Myometrial cell (primary cell): ENCODE measurements around a stretch of chr9.

DNA sequence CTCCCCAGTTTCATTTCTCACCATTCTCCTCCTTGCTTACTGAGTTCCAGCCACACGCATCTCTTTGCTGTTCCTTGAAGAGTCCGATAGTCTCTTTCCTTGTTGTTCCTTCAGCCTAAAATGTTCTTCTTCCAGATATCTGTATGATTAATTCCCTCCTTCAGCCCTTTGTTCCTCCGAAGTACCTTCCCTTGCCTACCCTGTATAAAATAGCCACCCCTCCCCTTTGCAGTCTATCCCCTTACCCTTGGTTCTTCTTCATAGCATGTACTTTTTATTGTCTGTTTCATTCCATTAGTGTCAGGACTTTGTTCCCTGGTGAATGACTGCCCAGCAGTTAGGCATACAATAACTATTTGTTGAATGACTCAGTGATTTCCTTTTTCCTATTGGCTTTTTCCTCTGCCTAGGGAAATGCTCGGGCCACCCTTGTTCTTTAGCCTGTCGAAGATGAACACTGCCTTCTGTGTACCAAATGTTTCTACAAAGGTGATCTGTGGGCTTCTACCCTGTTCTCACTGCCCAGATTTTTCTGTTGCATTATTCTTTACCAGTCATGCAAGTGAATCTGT is 30.3 kb downstream of the KDM4C start:
- RAMPAGE, long total RNA: no peak

DNA sequence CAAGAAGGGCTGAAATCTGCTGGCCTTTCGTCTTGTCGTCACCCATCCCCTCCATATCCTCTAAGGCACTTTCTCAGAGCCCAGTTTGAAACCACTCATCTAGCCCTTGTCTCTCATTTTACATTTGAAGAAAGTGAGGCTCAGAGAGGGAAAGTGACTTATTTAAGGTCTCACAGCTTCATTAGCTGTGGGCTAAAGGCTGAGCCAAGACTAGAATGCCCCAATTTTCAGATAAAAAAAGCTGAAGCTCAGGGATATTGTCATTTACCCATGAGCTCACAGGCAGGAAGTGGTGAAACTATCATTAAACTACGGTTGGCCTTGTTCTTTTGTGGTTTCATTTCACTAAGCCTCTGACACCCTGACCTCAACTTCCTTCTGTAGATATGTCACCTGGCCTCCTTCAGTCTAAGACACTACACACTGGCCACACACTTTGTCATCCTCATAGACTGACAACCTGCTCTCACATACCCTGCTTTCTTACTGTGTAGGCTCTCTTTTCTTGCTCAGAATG is 176.7 kb upstream of the DMAC1 start:
- RAMPAGE, long total RNA: no peak

- RAMPAGE, long total RNA: no peak
Observed at GRCh38 chr9:8857353-8858466, 1058.1 kb upstream of the DMAC1 start.

DNA sequence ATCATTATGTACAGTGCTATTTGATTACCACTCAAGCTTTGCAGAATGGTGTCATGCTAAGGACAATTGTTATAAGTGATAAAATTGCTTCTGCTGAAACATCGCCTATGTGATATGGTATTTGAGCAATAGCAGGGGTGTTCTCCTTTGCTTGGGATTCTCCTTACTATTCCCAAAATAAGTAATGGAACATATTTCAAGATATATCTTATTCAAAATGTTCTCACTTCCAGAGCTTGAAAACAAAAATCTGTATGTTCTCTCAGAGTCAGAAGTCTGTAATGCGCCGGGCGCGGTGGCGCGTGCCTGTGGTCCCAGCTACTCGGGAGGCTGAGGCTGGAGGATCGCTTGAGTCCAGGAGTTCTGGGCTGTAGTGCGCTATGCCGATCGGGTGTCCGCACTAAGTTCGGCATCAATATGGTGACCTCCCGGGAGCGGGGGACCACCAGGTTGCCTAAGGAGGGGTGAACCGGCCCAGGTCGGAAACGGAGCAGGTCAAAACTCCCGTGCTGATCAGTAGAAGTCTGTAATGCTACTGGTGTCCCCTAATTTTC is 1171.0 kb downstream of the PTPRD start:
- RAMPAGE, long total RNA: no peak

- RAMPAGE, long total RNA: no peak
Observed at GRCh38 chr9:10911372-10911779, 298.6 kb upstream of the PTPRD start.

DNA sequence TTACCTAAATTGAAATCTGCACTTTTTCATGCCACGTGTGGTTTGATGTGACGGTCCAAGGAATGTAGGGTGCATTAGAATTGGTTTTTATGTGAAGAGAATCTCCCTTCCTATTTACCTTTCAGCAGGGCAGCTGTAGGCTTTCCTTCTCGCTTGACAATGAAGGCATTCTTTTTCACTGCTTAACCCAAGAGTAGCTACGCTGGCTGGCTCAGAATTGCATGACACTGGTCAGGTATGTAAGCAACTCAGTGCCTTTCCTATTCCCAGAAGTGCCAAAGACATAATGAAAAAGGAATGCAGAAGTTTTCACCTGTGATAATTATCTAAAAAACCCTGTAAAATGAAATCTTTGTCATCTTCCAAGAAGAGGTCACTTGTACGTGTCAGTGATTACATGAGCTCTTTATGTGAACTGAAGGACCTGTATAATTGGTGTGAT is 212.5 kb upstream of the MPDZ start:
- RAMPAGE, long total RNA: no peak

DNA sequence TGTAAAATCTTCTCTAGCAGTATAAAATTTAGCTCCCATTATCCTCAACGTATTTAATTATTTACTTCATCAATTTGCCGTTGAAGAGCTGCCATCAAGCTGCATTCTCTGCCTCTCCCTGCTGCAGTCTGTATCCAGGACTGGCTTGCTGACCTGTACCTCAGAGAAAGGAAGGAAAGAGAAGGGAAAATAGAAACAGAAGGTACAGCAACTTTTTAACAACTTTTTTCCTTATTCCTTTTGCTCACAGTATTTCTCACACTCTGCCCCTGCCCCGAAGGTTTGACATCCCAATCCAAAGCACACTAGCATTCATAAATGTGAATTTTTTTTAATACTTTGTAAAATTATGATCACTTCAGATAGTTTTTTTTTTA is 248.1 kb upstream of the MPDZ start:
- RAMPAGE, long total RNA: no peak

GRCh38 chr9:13568459-13569401 is 289.2 kb upstream of the MPDZ start:
- RAMPAGE, long total RNA: no peak

- RAMPAGE, long total RNA: no peak
Observed at GRCh38 chr9:14218014-14218735, 95.8 kb downstream of the NFIB start.

- RAMPAGE, long total RNA: no peak
Observed at GRCh38 chr9:14221526-14222061, 92.3 kb downstream of the NFIB start.

DNA sequence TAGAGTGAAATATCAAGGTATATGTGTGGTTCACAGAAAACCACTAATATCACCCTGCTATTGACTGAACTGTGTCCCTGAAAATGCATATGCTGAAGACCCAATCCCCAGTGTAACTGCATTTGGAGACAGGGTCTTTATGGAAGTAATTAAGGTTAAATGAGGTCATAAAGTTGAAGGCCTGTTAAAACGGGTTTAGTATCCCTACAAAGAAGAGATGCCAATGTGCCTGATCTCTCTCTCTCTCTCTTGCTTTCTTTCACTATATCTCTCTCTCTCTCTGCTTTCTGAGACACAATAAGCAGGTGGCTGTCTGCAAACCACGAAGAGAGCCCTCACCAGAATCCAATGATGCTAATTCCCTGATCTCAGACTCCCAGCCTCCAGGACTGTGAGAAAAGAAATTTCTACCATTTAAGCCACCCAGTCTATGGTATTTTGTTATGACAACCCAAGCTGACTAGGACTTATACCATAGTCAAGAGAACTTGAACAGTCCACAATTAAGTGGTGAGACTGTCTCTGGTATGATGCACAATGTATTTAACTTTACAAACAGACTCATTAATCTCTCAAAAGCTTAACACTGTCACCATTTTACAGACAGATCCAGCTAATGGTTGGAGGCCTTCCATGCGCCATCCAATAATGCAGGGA is 67.1 kb downstream of the NFIB start:
- RAMPAGE, long total RNA: no peak

GRCh38 chr9:14279474-14280285 is 34.3 kb downstream of the NFIB start:
- RAMPAGE, long total RNA: no peak

GRCh38 chr9:14298511-14298982 is 15.4 kb downstream of the NFIB start:
- RAMPAGE, long total RNA: no peak

GRCh38 chr9:14320766-14321502 is 7.0 kb upstream of the NFIB start:
- RAMPAGE, long total RNA: no peak

DNA sequence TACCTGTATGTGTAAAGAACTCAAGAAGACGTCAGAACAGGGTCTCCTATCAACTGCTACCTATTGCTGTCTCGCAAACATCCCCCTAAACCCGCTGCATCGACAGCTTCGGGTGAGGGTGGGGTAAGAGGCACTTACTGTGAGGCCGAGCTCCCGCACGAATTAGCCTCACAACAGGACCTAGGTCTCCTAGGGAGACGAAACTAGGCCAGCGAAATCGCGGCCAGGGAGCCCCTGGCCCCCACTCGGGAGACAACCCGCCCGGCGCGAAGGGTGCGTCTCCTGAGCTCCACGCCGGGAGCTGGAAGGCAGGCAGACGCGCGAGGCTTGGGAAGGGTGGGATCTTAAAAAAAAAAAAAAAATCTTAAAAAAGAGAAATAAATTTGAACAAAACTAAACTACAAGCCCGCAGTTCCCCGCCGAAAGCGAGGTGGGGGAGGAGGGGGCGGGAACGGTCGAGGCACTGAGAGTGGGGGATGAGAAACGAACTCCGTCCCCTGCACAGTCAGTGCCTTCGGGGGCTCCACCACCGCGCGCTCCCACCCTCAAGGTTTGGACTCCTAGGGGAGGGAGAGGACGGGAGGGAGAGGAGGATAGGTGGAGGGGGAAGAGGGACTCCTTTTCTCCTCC is 33.0 kb upstream of the NFIB start:
- RAMPAGE, long total RNA: no peak

GRCh38 chr9:14372490-14373189 is 58.7 kb upstream of the NFIB start:
- RAMPAGE, long total RNA: no peak

DNA sequence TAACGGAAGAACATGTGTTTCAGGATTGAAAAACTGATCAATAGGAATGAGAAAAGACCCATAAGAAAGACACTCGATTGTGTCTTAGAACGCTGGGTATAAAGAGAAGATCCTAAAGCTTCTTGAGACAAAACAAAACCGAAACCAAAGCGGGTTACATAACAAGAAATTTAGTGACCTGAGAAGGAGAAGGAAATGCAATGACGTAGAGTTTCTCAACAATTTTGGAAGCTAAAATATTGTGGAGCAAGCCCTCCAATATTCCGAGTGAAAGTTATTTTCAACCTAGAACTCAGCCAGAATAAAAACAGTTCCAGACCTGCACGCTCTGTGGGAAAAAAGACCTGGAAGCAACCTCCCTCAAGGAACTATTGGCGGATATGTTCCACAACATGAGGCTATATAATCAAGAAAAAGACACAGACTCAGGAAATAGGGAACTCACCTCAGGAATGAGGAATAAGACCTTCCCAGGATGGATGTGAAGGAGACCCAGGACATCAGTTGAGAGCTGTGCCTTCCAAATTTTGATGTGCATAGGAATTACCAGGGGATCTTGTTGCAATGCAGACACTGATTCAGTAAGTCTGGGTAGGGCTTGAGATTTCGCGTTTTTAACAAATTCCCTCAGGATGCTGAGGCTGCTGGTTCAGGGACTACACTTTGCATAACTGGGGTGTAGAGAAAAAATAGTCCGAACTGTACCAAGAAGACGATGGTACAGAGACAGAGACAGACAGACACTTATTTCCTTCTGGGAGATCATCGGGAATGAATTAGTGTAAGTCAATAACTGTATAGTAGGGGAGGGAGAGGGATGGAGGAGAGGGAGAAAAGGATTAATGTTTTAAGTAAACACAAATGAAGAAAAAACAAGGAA is 82.1 kb upstream of the FREM1 start:
- RAMPAGE, long total RNA: no peak

DNA sequence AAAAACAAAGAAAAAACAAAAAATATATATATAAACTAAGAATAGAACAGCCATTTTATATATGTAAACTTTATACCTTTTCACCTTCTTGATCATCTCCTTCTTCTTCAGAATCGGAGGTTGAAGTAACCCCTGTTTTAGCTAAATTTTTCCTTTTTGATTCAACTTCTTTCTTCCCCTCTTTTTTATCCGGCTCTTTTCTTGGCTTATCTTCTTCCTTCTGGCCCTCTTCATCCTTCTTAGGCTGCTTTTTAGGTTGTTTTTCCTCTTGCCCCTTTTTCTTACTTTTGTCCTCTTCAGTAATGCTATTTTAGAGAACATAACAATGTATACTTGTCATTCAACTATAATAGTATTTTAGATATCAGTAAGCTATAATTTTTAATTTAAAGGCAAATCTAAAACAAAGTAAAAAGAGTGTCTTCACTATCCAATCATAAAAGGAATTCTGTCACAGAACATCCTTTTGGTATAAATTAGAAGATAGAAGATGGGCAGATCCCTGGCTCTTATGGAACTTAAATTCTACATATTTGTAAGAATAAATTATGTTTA is 36.8 kb downstream of the PSIP1 start:
- RAMPAGE, long total RNA: no peak

DNA sequence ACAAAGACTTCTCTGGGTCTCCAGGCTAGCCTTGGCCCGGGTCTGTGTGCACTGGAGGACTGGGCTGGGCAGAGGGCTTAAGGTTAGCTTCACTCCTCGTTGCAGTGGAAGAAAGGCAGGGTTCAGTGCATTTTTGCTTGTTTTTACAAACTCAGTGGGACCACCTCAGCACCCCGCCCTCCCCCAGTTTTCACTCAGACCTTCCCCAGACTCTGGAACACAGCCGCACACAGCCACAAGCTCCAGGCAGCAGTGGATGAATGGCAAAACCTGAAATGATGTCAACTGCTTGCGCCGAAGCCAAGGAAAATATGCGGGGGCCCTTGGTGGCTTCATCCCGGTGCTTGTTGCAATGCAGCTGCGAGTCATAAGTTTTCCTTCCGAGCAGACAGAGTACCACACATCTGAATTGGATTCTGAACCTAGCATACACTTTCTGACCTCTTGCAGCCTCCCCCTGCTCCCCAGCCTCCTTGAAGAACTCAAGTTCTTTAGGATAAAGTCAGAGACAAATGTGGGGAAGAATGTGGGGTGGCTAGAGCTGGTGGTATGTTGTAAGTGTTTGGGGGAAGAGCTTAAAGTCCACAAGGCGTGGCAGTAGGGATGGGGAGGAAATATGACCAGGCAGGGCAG is 586.1 kb downstream of the CCDC171 start:
- RAMPAGE, long total RNA: no peak

- RAMPAGE, long total RNA: no peak
Observed at GRCh38 chr9:16213686-16214330, 656.7 kb downstream of the BNC2 start.